Epidermal melanocyte (primary cell): ENCODE measurements around a stretch of chr5.

GRCh38 chr5:61100674-61100889 lies 61.7 kb downstream of the SMIM15 start:
- RRBS: no CpG with 5 or more reads among the region's 3 CpGs

DNA sequence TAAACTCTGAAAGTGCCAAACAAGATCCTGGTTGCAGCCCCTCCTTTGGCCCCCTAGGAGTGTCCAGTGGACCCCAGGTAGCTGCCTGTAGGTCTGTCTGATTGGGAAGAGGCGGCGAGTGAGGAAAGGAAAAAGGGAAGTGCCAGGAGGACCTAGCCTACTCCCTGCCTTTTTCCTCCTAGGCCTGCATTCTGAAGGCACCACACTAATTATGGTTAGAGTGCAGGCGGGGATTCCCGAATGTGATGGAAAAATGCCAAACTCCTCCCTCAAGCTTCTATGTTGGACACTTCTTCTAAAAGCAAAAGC lies 83.2 kb upstream of the SMIM15 start:
- RRBS: no CpG with 5 or more reads among the region's 4 CpGs

DNA sequence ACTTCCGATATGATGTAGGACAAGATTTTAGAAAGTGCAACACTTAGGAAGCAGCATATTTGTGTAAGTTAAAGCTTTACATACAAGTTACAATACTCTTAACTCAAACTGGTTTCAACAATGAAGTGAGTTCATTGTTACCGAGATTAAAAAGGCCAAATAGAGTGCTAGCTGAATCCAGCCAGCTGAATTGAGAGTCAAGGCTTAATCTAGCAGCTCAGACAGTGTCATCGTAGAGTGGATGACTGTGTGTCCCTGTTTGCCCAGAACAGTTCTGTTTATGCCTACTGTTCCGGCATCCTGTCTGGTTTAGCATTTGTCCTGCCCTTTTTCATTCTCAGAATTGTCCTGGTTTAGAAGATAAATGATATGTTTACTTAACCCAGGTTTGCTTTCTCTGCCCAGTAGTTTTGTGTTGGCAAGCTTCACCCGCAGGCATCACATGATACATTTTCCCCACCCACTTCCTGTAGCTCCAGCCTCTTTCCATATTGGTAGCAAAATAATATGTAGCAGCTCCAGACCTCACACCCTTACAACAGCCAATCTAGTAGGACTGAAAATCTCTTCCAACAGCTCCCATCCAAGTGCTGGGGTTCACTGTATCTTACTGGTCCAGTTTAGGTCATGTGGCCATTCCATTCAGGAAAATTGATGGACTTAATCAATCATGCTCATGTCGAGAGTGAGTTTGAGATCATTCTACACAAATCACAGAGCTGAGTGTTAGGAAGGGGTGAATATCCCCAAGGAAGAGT lies 41.2 kb upstream of the ZSWIM6 start:
- RRBS: no CpG with 5 or more reads among the region's 6 CpGs

- RRBS: no CpG with 5 or more reads among the region's 2 CpGs
Measured at GRCh38 chr5:61328975-61329320, 3.1 kb upstream of the ZSWIM6 start.

GRCh38 chr5:61346895-61347811 lies 15.1 kb downstream of the ZSWIM6 start:
- RRBS: no CpG with 5 or more reads among the region's 5 CpGs

- RRBS: no CpG with 5 or more reads among the region's 3 CpGs
Measured at GRCh38 chr5:61409340-61409880, 77.4 kb downstream of the ZSWIM6 start.

DNA sequence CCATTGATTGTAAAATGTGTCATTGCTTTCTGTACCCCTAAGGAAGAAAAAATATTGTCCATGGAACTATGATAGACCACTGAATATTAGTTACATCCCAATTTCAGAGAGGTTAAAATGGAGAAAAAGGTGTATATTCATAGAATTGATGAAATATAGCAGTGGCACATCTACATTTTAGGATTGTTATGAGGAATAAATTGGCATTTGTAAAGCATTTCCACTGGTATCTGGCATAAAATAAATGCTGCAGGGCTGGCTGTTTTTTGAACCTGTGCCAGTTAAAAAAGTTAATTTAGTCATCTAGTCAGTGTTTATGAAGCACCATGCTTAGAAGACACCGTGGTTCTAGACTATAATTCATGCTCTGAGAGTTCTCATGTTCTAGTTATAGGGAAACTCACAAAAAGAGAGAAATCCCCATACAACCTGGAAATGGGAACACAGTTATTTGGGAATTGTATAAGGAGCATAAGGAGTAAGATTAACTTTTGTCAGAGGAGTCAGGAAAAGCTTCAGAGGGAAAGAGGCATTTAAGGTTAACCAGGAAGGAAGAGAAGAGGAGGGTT lies 93.2 kb downstream of the ZSWIM6 start:
- RRBS: no CpG with 5 or more reads among the region's 1 CpG

GRCh38 chr5:62287162-62287766 lies 18.7 kb upstream of the KIF2A start:
- RRBS: no CpG with 5 or more reads among the region's 5 CpGs

DNA sequence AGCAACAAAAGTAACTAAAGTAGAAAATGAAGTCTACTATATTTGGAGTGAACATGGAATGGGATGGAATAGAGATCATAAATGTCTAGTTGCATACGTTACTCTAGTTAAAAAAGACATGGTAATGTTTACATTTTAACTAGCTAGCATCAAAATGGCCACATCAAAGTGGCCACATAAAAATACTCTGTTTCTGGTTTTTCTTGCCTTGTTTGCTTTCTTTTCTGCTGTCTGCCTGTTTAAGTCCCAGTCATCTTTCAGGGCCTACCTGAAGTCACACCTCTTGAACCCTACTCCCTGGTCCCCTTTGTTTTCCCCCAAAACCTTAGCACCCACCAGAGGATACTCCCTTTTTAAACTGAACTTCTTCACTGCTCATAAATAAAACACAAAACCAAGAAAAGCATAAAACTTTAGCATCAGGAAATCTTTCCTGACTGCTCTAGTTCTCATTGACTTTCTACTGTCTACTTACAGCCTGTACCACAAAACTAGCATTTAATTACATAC lies 6.3 kb upstream of the KIF2A start:
- RRBS: no CpG with 5 or more reads among the region's 1 CpG

DNA sequence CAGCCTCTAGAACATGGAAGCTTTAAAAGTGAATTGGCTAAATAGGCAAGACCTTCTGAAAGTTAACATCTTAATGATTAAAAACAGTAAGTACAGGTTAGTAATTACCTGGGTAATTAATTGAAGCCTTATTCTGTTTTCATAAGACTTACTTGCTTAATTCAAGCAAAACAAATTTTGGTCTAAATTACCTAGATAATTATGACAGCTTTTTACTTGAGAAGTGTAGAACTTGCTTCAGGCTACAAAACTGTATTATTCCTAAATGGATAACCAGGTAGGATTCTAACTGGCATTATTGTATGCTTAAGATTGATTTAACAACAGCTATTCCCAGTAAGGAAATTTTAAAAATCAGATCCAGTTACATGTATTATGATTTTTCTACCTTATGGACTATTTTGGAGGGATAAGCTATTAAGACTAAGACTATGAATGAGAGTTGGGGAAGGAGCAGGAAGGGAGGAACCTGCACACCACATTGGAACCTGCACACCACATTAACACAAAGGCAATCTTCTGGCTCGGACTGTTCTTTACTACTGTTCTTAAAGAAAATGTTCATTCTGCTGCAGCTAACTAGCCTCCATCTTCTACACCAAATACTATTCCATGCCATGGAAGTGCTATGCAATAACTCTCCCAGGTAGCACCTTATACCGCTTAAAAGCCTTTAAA lies 13.4 kb downstream of the DIMT1 start:
- RRBS: no CpG with 5 or more reads among the region's 2 CpGs

- RRBS: no CpG with 5 or more reads among the region's 6 CpGs
Measured at GRCh38 chr5:62432058-62432669, 19.6 kb downstream of the IPO11 start.

DNA sequence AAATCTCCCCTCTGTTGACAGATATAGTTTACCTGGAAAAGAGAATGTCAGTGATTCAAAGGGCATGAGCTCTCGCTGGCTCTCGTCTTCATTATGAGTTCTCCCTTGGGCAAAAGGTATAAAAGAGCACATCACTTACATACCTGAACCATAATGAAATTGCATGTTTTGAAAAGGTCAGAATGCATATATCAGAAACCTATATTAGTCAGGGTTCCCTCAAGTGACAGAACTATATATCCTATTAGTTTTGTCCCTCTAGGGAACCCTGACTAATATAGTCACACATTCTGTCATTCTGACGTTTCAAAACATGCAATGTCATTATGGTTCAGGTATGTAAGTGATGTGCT lies 576.5 kb downstream of the LRRC70 start:
- RRBS: no CpG with 5 or more reads among the region's 3 CpGs

DNA sequence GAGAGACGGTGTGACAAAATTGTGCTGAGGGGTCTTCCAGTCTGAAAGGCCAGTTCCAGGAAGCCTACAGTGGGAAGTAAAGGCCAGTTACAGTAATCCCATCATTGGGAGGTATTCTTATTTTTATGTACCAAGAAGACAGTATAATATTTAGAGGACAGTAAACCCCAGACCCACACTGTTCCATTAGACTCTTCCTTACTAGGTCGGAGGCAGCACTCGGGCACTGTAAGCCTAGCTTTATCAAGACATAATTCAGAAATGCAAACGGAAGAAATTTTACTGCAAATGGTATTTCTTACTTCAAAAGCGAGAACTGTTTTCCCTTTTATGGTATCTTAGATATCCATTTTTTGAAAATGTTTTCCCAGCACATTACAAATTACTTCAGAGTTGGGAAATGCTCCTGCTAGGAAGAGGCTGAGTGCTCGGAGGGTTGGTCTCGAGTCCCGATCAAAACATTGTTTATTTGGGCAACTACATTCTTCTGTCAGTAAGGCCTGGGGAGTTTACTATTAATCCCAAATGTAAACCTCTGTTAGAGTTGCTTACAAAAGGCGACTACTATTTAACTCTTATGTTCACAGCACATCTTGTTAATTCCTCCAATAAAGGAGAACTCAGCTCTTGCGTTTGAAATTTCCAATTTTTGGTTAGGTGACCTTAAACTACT lies 332.9 kb downstream of the CWC27 start:
- RRBS: no CpG with 5 or more reads among the region's 10 CpGs

- RRBS: 2% methylated on average over 37 of the region's 67 CpGs
Measured at GRCh38 chr5:65102894-65103991, 334.5 kb downstream of the CWC27 start.

GRCh38 chr5:65658565-65658808 lies 33.7 kb downstream of the SHLD3 start:
- RRBS: no CpG with 5 or more reads among the region's 1 CpG

DNA sequence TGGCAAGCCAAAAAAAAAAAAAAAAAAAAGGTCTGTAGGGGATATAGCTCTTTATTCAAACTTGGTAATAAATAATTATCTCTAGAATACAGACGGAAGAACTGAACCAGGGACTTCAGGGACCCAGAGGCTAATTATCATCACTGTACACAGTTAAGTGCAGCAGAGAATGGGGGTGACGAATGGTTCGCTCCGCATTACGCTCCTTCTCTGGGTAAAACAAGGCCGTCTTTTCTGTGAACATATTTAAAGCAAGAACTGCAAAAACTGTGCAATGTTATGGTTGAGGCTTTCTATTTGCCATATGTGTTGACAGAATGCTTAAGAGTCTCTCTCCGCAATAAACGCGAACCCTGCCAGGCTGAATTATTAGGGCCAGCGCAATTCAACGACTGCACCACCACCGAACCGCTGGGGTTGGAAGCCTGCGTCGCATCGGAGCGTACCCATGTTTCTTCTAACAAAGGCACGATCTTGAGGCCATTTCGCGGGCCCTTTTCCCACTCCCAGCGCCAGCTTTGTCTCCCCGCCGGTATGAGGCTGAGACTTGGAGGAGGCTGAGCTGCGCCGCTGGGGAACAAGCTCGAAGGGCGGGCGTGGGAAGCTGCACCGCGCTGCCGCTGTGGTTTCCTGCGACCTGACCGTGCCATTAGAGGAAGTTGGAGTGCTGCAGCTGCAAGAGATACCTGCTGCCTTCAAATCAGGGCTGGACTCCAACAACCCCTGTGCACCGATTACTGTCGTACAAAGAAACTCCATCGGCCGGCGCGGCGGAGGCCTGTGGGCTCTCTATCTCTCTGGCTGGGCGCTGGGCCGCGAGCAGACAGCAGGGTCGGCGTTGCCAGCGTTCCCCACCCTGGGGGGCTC lies 1.5 kb upstream of the ERBIN start:
- RRBS: 2% methylated on average over 5 of the region's 46 CpGs

DNA sequence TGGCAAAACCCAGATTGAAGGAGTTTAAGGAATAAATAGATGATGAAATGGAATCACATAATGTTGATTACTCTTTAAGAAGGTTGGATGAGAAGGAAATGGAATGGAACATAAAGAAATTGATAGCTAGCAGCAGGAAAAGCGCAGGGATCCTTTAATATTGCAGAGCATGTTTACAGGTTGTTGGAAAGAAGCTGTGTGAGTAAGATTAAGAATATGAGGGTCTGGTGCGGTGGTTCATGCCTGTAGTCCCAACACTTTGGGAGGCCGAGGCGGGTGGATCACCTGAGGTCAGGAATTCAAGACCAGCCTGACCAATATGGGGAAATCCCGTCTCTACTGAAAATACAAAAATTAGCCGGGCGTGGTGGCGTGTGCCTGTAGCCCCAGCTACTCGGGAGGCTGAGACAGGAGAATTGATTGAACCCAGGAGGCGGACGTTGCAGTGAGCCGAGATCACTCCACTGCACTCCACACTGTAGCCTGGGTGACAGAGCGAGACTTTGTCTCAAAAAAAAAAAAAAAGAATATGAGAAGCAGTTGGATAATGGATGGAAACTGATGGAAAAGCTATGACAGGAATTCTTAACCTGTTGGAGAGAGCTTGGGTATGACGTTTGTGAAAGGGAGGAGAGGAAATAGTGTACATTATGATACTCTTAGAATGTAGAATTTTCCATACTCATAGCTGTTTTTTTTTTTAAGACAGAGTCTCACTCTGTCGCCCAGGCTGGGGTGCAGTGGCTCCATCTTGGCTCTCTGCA lies 107.4 kb downstream of the ERBIN start:
- RRBS: no CpG with 5 or more reads among the region's 15 CpGs

GRCh38 chr5:66440036-66440970 lies 155.9 kb upstream of the MAST4 start:
- RRBS: no CpG with 5 or more reads among the region's 9 CpGs

DNA sequence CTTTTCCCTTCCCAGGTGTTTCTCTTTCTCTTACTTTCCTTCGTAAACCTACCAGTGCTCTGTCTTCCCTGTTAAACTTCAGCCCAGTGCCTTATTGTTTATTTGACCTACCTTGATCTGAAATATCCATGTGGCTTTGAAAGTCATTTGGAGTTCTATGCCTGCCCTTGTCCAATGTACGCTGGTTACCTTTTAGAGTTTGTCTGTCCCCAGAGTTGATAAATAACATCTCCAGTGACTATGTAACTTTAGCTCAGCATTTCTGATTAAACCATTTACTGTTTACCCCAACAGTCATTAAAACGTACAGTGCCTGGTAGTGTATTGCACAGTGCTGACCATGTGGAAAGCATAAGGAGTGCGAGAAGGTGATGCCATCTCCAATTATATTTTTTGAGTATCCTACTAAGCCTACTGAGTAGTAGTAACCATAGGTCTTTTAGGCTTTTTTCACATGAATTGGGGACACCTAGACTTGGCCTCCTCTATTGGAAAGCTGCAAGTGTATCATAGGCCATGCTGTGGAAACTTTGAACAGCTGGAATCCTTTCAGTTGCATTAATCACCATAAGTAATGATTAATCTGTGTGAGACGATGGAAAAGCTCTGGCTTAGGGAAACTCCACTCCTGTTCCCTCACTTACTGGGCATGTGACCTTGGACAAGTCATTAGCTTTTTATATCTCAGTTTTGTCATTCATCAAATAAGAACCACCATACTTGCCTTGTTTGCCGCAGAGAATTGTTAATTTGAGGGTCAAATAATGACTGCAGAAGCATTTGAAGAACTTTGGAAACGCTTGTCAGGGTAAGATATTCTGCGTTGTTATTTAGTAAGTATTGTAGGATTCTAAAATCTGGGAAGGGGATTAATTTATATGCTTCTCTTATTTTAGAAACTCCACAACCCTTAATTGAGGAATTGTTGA lies 93.5 kb downstream of the MAST4 start:
- RRBS: no CpG with 5 or more reads among the region's 8 CpGs